Heart right ventricle (tissue), 2 donors: ENCODE data around the genes BIRC3 and RAB39A.

DNA sequence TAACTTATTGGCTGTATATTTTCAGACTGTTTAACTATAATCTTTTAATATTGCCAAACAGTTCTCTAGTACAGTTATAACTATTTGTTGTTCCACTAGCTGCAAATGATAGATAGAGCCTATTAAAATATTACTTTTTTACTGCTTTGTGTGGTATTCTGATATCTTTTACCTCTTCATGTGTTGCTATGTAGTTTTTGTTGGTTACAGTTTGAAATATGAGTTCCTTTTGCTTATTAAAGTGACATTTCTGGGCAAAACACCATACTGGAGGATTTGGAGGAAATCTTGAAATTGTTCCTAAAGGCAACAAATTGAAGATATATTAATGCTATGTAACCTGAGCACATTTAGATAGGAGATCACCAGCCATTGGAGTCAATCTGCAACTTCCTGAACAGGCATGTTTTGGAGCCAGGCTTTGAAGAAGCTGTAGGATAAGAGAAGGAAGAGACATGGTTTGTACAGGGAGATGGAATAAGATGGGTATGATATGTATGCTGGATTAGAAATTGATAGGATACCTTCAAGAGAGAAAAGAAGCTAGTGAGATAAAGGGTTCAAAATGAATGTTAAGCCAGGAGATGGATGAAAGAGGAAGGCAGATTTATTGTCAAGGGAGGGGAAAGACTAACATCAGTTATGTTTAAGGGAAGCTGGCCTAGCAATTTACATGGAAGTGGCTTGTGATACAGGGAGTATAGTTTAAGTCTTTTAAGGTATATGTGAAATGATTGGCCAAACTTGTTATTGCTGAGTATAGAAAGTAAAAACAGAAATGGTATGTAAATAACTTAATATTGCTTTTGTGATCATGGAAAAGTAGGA lies 38.8 kb downstream of the YAP1 start:
- PRO-cap, 2 experiments, result no peak in any of the 2 experiments

GRCh38 chr11:102279606-102279934 lies 37.7 kb upstream of the BIRC3 start:
- PRO-cap, 2 experiments, result no peak in any of the 2 experiments

DNA sequence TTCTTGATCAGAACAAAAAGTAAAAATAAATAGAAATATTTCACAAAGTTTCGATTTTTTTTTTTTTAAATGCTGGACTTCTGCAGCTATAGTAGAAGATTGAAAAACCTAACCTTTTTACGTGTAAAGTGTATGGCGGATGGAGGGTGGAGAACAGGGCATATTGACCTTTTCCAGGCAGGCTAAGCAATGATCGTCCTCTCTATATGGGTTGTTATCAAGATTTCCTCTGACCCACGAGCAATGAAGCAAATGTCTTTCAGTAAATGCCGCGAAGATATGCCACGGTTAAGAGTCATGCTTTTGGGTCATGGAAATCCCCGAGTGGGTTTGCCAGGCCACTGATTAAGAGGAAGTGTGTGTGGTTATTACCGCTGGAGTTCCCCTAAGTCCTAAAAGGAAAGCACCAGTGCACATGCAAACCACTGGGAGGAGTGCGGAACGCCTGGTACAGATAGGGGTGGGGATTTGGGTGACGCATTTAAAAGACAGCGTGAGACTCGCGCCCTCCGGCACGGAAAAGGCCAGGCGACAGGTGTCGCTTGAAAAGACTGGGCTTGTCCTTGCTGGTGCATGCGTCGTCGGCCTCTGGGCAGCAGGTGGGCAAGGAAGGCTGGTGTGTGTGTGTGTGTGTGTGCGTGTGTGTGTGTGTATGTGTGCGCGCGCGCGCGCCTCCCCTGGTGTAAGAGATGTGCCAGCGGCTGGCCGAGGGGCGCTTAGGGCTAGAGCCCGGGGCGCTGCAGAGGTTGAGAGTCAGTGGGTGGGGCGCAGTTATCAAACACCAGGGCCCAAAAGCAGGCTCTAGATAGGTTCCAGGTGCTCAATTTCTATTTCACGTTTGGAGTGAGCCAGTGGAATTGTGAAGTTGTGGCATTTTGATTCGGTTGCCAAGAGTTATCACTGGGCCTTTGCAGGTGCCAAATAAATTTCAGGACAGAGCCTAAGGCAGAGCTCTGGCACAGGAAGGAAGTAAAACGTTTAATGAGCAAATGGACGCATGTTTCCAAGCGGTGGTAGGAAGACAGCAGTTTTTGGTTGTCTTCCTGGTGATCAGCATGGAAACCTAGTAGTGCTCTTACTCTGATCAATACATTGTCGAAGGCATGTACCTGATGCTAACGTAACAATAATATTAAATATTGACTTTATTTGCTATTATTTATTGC lies at the start of gene BIRC3:
Gene BIRC3, plus strand, starts transcription at position 512 of the 1,166 bp plus-strand sequence.
- PRO-cap, 2 experiments, result peak in 2 of 2 experiments; most common plus-strand start position 484 of the sequence (in 2); most common minus-strand start position 387 of the sequence (in 2)

DNA sequence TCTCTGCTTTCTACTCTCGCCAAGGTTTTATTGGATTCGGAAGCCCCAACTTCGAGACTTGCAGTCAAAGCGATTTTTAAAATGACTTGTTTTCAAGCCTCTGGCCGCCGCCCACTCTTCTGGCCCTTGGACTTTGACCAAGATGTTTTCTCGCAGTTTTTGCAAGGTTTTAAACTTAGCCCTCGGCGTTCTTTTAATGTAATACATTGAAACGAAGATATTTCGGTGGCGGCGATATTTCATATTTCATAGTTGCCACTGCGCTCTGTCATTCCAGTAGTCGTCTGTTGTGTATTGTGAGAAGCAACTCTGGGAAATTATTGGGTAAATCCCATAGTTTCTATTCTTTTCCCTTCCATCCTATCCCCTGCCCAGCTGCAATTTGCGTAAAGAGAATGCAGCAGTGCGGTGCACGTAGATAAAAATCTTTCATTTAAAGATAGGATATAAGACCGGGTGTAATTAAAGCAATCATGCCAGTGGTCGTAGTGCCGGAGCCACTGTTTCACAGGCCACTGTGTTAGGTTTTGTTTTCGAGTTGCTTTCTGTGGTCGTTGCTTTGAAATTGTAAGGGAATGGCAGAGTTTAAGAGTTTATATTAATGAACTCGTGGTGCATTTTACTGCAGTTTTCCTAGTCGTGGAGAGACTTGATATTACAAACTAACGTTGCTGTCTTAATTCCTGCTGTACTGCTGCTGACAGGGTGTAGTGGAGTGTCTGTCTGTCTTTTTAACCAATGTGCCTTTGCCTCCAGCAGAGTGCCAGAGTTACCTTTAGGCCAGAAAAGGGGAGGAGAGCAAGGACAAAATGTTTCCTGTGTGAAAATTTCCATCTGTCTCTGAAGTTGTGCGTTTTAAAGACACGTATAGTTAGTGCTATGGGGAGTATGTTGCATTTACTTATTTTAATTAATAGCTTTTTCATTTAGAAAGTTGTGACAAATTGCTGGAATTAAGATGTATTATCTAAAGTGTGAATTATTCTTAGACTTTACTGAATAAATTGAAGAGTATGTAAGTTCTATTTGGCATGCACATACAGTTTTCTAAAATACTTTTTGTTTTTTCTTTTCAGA lies 846 bp downstream of the BIRC2 start:
- PRO-cap, 2 experiments, result peak in 2 of 2 experiments; most common minus-strand start position 289 of the sequence (in 1)

DNA sequence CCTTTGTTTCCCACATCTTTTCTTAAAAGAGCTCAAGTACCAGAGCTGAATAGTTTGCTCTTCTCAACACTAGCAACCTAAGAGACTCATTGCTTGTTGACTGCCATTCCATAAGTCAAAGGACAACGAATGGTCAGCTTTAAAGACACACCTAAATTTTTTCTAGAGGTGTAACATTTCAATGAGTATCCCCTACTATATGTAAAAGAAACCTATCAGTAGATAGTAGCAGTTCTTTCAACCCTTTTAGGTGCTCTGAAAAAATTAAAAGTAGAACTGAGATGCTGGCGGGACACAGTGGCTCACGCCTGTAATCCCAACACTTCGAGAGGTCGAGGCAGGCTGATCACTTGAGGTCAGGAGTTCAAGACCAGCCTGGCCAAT lies 34.0 kb downstream of the BIRC2 start:
- PRO-cap, 2 experiments, result no peak in any of the 2 experiments

DNA sequence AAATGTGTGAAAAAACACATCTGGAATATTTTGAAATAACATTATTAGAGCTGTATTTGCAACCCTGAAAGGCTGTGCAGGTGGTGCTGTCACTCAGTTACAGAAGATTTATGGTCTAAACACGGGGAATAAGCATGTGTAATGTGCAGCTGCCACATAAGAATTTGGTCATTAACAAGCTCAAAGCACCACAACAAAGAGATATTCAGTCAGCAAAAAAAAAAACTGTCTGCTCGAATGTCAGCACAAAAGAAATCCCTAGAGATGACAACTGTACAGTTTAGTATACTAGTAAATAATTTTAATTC lies 31.3 kb downstream of the TMEM123 start:
- PRO-cap, 2 experiments, result no peak in any of the 2 experiments

- PRO-cap, 2 experiments, result no peak in any of the 2 experiments
Measured at GRCh38 chr11:102832483-102832956, 10.9 kb downstream of the MMP3 start.

DNA sequence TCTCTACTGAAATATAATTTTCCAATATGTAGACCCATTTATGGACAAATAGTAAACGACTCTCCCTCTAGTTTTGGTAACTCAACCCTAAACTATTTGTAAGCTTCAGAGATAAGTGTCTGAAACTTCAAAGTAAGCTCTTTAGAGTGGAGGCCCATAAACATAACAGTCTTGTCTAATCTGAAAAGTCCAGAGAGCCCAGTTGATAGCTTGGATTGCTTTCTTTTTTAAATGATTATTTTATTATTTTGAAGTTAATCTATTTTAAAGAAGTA lies 307.7 kb upstream of the DDI1 start:
- PRO-cap, 2 experiments, result no peak in any of the 2 experiments

DNA sequence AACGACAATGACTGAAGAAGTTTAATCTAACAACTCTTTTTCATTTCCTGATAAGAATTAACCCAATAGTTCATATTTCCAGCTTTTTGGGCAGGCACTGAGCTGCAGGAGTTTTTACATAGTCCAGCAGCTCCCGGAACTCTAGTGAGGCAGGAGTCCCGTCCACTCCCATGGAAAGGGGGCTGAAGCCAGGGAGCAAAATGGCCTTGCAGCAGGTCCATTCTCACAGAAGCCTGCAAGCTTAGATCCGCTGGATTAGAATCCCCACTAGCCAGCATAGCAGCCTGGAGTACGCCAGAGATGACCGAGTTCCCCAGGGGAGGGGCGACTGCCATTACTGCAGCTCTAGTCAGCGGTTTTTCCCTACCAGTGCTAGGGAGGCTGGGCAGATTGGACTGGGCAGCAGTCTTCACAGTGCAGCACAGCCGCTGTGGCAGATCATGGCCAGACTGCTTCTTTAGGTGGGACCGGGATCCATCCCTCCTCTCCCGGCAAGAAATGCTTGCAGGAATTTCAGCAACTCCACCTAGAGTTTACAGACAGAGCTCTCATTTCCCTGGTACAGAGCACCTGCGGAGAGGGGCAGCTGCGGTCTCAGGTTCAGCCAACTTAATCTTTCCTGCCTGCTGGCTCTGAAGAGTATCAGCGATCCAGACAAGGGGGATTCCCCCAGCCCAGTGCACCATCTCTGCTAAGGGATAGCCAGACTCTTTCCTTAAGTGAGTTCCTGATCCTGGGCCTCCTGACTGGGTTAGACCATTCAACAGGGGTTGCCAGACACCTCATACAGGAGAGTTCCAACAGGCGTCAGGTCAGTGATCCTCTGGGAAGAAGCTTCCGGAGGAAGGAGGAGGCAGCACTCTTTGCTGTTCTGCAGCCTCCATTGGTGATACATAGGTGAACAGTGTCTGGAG lies 766 bp upstream of the CASP4 start:
- PRO-cap, 2 experiments, result no peak in any of the 2 experiments

- PRO-cap, 2 experiments, result no peak in any of the 2 experiments
Measured at GRCh38 chr11:105070029-105070817, 25.1 kb upstream of the CARD16 start.

DNA sequence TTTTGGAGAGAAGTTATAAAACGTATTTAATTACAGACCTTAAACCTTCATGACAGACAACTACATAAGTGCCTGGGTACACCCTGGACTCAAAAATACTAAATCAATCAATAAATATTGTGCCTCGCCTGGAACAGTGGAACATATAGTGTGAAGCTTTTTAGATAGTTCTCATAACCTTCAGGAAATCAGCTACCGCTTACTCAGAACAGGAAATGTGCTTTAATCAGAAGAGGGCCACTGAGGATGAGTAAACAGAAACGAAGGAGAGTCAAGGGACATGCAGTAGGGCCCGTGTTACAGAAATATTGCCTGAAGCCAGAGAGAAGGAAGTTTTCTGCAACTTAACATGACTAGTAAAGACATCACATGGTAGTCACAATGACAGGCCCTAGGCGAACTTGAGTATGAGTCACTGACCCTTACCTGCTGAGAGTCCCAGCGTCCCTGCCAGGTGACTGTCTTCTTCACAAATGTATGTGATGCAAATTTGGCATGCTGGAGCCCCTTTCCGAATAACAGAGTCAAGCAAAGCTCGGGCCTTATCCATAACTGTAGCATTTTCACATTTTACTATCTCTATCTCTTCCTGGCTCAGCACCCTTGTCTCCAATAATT lies 39.4 kb downstream of the CARD18 start:
- PRO-cap, 2 experiments, result no peak in any of the 2 experiments

DNA sequence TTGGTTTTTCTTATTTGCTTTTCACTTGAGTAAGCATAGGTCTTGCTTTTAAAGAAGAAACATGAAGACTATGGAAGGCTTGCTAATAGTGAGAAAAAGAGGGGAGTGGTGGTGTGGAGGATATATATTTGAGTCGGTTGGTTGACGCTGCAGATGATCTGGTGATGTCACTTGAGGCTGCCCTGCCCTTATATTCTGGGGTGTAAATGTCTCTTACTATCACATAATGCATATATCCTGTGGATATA lies 2.9 kb downstream of the GRIA4 start:
- PRO-cap, 2 experiments, result no peak in any of the 2 experiments

- PRO-cap, 2 experiments, result no peak in any of the 2 experiments
Measured at GRCh38 chr11:105617786-105618087, 7.9 kb downstream of the GRIA4 start.

DNA sequence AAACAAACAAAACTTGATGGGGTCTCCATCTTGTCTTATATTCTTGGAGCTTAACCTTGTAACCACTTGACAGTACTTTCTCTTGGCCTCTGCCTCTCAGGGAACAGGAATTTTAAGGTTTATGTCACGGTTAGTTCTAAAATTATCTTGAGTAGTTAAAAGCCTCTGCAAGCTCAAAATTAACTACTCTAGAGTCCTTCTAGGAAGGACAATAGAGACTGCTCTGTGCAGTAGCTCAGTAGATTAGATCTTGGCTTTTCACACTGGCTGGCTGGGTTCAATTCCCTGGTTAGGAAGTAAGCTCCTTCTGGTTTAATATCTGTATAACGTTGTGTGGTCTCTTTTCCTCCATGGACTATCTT lies 109.1 kb downstream of the AASDHPPT start:
- PRO-cap, 2 experiments, result no peak in any of the 2 experiments

DNA sequence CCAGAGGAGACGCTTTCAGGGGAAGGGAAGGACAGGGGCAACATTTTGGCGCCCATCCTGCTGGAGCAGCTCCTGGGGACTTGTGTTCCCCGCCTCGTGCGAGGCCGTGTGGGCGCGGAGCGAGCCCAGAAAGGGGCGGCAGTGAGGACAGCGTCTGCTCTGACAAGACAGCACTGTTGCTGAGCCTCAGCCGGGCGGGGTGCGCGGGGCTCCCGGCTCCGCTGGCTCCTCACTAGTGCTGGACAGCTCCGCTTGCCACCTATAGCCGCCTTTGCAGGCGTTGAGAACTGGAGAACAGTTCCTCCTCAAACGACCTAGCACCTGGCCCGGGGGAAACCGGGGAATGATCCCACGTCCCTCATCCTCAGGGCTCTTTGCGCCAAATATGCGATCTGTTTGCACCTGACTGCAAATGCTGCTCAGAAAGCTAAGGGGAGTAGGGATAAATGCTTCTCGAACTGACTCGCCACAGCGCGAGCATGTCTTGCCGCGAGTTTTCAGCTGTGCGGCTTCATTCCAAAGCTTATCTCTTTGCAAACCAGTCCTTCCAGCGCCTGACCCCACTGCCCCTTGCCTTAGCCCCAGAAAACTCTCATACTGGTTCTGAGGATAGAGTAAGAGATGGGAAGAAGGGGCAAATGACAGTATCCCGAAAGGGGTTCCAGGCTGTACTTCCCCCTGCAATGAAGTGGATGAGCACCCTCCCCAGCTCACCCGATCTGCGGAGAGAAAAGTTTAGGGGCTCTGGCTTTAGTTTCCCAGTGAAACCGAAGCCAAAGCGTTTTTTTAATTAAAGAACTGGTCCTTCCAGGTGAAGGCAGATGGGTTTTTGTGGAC lies 912 bp upstream of the GUCY1A2 start:
- PRO-cap, 2 experiments, result peak in 1 of 2 experiments; most common plus-strand start position 241 of the sequence (in 1); most common minus-strand start position 234 of the sequence (in 1)

DNA sequence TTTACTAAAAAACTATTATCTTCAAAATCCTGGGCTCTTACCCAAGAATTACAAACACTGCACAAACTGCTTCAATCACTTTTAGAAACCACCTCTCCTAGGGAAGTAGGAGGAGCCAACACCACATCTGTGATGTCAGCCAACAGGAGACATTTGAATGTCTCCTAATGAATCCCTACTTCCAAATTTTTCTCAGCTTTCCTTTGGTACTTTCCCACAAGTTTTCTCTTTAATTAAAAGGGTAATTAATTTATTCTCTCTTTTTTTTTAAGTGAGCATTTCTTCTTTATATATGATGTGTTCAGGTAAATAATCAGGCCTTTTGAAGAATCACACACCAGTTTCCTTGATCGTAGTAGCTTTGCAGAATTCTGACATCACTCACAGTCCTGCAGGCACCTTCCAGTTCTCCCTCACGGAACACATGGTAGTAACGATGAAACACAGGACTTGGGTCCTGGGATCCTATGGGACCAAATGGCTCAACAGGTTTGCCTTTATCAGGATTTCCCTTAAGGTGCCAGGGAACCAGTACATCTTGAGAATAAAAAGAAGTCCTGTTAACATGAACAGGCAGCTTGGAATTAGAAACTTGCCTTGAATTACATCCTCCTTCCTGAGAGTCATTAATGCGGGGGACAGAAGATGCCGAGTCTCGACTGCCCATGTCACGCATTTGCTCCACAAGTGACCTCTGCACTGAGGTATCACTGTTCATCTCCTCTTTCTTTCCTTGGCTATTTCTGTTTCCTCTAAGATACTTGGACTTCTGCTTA lies 46.9 kb upstream of the CWF19L2 start:
- PRO-cap, 2 experiments, result no peak in any of the 2 experiments

DNA sequence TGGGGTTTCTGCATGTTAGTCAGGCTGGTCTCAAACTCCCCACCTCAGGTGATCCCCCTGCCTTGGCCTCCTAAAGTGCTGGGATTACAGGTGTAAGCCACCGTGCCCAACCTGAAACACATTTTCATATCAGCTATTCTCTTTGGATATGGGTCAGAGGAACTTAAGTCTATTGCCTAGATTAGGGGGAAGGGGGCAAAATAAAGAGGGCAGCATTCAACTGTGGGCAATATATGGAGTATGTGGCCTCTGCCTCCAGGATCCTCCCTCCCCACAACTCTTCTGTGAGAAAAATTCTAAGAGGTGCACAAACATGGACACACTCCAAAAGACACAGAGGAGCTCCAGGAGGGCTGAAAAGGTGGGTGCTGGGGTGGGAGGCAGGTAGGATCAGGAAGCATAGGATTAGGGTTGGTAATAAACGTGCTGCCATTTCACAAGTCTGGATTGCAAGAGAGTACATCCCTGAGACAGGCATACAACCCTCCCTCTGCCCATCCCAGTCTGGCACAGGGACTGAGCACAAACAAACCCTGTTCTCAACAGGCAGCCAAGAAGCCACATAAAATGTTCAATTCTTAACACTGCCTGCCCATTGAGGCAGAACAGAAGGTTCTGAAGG lies 18.6 kb downstream of the SLC35F2 start:
- PRO-cap, 2 experiments, result no peak in any of the 2 experiments

DNA sequence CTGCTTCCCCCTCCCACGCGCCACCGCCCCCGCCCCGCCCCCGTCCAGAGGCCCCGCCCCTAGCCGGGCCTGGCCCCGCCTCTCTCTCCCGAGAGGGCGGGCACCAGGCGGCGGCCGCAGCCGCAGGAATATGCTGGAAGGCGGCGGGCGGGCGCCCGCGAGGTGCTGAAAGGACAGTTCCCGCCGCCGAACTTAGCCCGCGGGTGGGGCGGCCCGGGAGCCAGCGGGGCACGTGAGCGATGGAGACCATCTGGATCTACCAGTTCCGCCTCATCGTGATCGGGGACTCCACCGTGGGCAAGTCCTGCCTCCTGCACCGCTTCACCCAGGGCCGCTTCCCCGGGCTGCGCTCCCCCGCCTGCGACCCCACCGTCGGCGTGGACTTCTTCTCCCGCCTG lies at the start of gene RAB39A:
Gene RAB39A, plus strand, starts transcription at position 119 of the 398 bp plus-strand sequence.
- PRO-cap, 2 experiments, result no peak in any of the 2 experiments

- PRO-cap, 2 experiments, result no peak in any of the 2 experiments
Measured at GRCh38 chr11:108224908-108225683, 2.2 kb downstream of the ATM start.

DNA sequence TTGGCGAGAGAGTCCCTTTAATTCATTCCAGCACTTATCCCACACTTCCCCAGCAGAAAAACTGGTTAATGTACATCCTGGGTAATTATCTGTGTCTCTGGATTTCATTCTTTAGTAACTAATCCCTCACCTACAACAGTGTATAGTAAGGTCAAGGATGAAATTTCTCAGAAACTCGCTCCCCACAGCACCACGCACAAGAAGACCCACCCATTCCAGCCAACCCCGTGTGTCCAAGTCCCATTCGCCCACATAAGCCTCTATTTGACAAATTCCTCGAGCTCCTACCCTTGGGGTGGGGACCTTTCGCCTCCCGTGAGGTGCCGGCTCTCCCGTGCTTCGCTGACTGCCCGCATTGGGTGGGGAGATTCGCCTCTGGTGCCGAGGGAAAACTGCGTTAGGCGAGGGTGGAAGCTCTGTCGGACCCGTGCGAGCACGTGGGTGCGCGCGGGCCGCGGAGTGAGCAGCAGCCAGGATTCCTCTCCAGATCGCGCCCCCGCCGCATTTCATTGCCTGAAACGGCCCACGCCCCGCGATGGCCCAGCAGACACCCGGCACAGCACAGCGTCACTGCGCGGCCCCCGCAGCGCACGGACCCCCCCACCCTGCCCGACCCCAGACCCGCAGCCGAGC lies 887 bp downstream of the EXPH5 start:
- PRO-cap, 2 experiments, result no peak in any of the 2 experiments